Left cardiac atrium (tissue), 1 donor: ENCODE measurements around a stretch of chr12.

GRCh38 chr12:26810171-26810876 is 22.7 kb downstream of the ITPR2 start:
- PRO-cap: no peak

- PRO-cap: no peak
Observed at GRCh38 chr12:27014727-27015100, 530 bp upstream of the TM7SF3 start.

- PRO-cap: no peak
Observed at GRCh38 chr12:27197835-27198502, 46.1 kb upstream of the STK38L start.

GRCh38 chr12:27520968-27521509 is 3.0 kb upstream of the PPFIBP1 start:
- PRO-cap: no peak

- PRO-cap: no peak
Observed at GRCh38 chr12:27709825-27710619, 610 bp upstream of the MRPS35 start.

DNA sequence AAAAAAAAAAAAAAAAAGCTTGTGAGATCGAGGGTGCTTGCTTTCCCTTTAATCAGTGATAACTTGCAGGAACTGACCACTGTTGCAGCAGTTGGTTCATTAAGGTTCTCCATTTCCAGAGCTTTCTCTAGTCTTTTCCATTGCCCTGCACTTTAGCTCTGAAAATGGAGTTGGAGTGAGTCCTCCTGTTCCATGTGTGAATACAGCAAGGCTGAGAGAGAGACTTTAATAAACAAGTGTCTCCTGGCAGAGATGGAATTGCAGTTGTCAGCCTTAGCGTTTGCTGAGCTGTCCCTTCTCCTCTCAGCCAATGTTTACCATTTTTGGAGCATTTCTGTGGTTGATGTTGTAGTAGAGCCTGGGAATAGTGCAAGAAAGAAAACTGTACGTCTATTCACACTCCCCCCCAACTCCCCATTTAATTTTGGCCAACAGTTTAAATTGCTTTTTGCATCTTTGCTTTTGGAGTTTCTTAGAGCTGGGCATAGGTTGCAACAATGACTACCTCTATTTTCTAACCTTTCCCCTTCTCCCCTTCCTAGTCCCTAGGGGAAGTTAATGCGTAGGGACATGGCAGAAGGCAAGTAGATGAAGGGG is 7.6 kb upstream of the MANSC4 start:
- PRO-cap: no peak

DNA sequence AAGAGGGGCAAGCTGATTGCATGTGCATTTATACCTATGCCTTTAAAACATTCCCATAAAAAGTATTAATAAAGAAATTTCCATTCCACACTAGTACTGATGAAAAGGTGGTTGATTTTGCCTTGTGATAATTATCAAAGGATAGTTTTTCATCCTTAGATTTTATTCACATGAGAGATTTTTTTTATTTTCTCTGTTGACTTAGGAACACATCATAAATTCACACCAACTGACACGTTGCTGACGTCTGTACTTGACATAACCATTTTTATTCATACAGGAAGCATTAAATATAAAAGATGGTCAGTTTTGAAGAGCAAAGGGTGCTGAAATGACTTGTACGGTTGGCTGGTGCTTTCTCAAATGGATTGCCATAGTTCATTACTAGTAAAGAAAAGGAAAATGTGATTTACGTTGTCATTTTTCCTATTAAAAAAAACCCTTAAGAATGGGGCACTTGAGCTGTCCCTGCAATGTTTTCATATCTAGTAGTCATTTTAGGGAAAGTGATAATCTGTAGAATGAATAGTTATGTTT is 22.3 kb upstream of the MANSC4 start:
- PRO-cap: no peak

DNA sequence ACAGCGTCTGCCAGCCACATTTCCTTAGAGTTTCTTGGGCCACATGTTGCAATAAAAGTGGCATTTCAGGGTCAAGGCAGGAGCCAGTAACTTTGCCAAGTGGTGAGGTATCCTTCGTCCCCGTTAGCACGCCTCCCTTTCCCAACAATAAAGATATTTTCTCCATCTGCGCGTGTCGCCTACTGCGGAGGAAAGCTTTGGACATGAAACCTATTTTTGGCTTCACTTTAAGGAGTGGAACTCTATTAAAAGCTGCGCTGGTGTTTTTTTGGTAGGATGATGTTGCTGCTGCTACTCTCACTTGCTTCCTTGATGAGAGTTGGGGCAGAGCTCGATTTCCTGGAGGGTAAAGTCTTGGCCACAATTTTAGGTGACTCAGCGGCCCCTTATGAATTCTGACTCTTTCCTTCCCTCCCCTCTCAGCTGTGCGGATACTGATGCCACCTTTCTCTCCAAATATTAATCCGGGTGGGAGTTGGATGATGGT is 851 bp downstream of the CCDC91 start:
- PRO-cap: no peak

GRCh38 chr12:29159465-29159865 is 10.4 kb downstream of the FAR2 start:
- PRO-cap: no peak

- PRO-cap: no peak
Observed at GRCh38 chr12:29170728-29171046, 21.6 kb downstream of the FAR2 start.

- PRO-cap: no peak
Observed at GRCh38 chr12:29380340-29381041, 481 bp downstream of the ERGIC2 start.

DNA sequence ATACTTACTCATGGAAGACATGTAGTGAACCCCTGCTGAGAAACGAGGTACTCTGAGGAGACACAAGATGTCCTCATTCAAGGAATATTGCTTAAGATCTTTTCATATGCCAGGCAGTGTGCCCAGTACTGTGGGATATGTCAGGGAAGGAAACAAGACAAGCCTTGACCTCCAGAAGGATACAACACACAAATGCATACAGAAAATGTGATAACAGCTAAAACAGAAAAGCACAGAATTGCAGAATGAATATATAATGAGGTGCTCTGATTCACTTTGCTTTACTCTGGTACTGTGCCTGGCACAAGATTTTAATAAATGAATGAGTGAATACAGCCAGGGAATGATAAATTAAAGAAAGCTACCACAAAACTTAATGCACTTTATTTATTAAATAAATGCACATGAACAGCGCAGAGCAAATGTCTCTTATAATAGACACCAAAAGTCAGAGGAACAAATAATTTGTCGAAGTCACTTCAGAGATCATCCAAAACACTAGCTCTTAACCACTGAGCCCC is 75.7 kb downstream of the TMTC1 start:
- PRO-cap: no peak

GRCh38 chr12:30791075-30791338 is 36.3 kb upstream of the CAPRIN2 start:
- PRO-cap: no peak

- PRO-cap: no peak
Observed at GRCh38 chr12:30945863-30946250, 19.3 kb downstream of the TSPAN11 start.

GRCh38 chr12:31326881-31327216 is 899 bp upstream of the SINHCAF start:
- PRO-cap: no peak

DNA sequence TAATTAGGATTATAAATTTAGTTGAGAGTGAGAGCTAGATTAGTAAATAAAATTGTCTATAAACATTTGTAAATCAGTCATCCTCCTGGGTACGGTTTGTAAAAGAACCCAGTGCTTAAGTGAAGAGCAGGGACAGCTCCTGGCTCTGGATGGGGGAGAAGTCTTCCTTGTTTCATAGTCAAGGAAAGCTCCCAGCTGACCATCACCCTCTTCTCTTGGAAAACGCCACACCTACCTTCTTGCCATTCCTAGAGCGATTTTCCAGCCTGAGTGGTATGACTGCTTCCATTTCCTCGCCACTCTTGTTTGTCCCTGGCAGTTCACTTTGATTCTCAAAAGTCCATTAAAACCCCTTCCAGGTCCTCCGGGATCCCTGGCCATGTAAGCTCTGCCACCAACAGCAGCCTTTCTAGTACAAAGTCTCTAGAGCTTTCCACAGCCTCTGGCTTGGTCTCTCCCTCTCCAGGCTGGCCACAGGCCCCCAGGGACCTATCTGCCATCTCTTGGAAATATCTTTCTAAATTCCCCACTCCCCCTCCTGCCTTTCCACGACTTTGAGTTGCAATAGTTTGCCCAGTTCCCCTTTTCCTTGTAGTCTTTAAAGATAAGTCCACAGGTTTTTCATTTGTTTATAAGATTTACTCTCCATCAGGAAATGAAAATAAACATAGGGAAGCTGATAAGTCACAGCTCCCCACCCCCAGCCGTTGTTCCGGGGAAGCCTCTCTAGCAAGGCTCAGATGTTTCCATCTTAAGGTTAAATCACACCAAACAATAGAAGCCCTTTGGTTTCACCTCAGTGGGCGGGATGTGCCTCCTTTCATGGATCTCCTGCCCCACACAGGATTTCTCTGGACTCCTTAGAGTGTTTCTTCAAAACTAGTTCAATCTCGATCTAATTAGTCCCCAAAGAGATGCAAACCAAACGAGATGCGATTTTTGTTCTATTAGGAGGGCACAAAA is 42.8 kb upstream of the SINHCAF start:
- PRO-cap: no peak

GRCh38 chr12:31506931-31507373 is 84.0 kb downstream of the DENND5B start:
- PRO-cap: no peak

GRCh38 chr12:31630094-31630528 is 29.4 kb upstream of the ETFBKMT start:
- PRO-cap: no peak

DNA sequence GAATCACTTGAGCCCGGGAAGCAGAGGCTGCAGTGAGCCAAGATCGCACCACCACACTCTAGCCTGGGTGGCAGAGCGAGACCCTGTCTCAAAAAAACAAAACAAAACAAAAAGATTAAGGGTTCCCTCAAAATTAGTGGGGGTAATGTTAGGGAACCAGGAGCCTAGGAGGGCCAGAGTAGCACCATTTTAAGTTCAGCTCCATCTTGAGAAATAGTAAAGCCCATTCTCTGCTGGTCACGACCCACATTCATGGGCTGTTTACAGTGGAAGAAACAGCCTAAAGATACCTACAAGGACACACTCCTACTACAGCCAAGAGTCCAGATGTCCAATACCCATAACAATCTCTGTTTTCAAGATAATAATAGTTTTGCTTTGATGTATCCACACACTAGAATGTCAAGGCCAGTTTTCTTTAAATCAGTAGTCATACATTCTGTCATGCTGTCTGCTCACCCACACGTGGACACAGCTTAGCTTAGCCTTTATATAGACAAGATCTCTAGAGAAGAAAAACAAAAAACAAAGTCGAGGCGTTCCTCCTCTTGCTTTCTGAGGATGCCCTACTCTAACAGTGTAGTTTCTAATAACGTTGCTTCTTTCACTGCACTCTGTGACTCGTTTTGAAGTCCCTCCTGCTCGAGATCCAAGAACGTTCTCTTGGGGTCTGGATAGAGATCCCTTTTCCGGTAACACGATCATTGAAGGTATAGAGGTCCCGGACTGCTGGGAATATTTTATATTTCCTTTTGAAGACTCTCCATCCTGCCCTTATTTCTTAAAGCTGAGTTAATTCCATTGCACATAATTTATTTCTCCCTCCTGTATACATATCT is 17.9 kb upstream of the ETFBKMT start:
- PRO-cap: no peak

GRCh38 chr12:31650916-31651299 is 8.6 kb upstream of the ETFBKMT start:
- PRO-cap: no peak